ENCODE measurements around the gene EFHC1.

DNA sequence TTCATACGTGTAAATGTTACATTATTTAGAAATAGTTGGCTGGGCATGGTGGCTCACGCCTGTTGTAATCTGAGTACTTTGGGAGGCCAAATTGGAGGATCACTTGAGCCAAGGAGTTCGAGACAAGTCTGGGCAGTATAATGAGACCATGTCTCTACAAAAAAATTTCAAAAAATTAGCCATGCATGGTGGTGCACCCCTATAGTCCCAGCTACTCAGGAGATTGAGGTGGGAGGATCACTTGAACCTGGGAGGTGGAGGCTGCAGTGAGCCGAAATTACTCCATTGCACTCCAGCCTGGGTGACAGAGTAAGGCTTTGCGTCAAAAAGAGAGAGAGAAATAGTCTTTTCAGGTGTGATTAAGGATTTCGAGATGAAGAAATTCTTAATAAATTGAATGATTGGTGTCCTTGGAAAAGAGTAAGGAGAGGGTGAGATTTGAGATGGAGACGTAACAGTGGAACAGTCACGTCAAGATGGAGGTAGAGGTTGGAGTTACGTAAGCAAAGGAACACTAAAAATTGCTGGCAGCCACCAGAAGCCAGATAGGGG lies 17.3 kb downstream of the CD2AP start:
- PRO-cap, 2 experiments, result no peak in any of the 2 experiments

DNA sequence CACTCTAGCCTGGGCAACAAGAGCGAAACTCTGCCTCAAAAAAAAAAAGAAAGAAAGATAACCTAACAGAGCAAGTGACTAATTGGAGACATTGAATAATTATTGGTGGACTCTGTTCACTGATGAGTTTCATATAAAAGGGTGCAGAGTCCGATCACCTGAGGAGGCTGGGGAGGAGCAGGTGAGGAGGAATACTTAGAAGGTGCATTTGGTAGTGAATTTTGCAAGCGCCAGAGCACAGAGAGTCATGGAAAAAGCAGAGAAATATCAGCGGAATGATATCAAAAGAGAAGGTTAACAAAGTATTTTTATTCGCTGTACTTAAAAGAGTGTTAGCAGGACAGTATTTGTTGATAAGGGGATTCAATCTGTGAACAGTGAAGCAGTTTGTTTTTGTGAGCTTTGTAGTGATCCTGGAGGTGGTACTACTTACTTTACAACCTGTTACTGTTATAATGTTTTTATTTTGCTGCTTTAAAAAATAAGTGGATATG lies 44.4 kb downstream of the CD2AP start:
- PRO-cap, 2 experiments, result no peak in any of the 2 experiments

GRCh38 chr6:47592489-47593307 lies 105.7 kb upstream of the ADGRF4 start:
- PRO-cap, 2 experiments, result no peak in any of the 2 experiments

DNA sequence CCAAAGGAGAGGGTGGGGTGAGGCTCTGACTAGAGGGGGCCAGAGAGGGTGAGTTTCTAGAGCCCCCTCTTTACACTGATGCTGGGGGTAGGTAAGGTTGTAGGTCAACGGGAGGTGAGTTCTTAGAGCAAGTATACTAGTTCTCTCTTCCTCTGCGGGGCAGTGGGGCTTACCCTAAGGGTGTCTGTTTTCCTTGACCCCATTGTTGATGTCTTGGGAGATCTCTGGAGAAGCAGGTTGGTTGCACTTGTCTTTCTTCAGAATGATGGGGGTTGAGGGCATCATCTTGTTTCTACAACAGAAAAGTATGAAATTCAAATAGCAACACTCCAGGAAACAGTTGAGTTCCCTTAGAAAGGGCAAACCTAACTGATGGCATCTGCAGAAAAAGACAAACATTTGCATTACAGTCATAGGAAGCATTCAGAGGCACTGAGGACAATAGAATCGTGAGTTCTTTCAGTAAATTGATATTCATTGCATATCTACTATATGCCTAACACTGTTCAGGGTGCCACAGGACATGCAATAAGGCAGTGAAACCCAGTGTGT lies 41.3 kb upstream of the OPN5 start:
- PRO-cap, 2 experiments, result no peak in any of the 2 experiments

DNA sequence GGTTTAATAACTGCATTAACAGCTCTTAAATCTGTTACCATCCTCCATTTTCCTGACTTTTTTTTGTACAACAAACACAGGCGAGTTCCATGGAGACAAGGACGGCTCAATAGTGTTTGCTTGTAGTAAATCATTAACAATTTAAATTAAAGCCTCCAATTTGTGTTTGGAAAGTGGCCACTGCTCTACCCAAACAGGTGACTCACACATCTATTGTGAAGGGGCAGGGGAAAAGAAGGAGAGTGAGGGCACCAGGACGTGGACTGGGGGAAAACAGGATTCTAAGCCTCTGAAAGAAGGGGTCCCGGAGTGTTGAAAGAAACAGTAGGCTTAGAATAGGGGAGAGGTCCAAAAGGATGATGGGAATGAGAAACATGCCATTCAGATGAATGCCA lies 6.9 kb downstream of the GLYATL3 start:
- PRO-cap, 2 experiments, result no peak in any of the 2 experiments

DNA sequence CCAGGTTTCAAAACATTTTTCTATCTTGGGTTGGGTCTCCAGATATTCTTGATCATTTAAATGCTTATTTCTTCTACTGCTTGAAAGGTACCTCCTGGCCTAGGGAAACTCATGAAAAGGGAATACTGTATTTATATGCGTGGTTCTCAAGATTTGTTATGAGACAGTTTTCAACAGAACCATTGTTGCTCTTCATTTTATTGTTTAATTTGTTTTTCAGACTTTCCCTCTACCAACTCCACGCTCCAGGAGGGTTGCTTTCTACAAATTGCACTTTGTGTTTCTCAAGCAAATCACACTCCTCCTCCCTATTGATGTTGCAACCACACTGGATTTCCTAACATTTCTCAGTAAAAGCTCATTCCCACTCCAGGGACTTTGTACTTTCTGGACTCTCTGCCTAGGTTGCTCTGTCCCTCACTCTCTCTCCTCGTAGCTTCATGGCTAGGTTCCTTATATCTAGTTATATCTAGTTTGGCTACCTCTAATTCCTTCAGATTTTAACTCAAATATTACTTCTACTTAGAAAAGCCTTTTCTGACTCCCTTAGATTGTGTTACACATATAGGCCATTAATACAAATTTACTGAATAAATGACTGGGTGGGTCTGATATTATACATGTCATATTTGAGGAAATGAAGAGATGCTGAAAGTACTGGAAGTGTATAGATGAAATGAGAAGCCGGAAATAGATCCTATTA lies 20.3 kb downstream of the PGK2 start:
- PRO-cap, 2 experiments, result no peak in any of the 2 experiments

GRCh38 chr6:50417302-50417559 lies 296.1 kb upstream of the TFAP2D start:
- PRO-cap, 2 experiments, result no peak in any of the 2 experiments

- PRO-cap, 2 experiments, result no peak in any of the 2 experiments
These were observed 206.9 kb downstream of the TFAP2B start for GRCh38 chr6:51025584-51025999.

DNA sequence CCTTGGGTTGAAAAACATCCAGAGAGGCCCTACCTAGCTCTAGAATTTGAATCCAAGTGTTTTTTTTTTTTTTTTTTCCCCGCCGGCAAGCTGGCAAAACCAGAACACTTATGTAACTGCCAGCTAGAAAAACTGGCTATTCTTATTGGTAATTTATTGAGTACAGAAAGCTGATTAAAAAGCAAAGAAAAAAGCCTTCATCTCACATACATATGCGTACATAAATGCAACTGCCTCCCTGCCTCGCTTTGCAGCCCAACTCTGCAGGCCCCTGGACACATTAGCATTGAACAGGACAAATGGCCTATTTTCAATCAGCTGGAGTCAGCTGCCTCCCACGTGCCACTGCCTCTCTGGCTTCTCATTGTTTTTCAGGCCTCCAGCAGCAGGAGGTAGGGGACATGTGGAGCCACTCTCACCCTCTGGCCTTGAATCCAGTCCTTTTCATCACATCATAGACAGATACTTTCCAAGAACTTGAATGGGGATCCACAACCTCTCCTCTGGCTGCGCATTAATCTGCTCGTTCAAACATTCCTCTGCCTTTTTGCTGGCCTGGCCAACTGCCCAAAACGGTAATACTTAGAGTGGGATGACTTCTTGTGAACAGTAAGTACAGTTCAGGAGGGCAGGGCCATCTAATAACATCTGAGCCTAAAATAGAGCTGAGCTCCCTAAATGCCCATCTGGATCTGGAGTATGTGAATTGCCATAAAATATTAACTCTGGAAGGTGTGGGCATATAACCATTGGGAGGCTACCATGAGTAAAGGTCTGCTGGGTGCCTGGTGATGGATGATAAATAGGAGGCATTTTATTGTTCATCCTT lies 592.4 kb downstream of the PKHD1 start:
- PRO-cap, 2 experiments, result no peak in any of the 2 experiments

DNA sequence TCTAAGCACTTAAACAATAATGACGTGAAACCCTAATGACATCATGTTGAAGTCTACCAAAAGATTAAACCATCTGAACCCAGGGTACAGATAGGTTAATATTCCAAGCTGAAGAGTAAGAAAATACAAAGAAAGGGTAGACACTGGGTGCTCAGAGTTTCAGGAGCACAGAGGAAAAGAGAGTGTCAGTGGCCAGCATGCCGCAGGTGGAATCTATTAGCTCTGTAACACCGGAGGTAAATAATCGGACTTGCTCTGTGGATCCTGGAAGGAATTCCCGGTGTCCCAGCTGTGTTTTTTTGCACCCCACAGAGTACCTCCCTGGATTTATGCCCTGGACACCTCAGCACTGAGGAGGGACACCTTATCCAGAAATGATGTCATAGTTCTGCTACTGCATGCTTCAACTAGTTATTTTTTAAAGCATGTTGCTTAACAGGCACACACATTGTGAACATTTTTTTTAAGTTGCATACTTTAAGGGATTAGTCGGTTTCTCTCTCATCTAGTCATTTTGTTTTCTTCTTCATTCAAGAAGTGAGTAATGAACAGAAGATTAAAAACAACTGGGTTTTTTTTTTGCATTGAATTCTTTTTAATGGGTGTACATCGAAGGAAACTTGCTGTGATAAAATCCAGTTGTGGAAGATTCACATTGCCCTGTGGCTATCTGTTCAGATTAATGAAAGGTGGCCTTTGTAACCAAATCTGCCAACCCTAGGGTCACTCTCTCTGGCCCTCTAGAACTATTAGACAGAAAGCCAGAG lies 573.0 kb downstream of the PKHD1 start:
- PRO-cap, 2 experiments, result no peak in any of the 2 experiments

GRCh38 chr6:51704895-51705289 lies 382.5 kb downstream of the PKHD1 start:
- PRO-cap, 2 experiments, result no peak in any of the 2 experiments

- PRO-cap, 2 experiments, result peak in 1 of 2 experiments; most common minus-strand start chr6:52285827 (in 1)
These were observed 1.1 kb upstream of the MCM3 start for GRCh38 chr6:52285726-52285925.

GRCh38 chr6:52325649-52326839 lies 35.9 kb upstream of the PAQR8 start:
- PRO-cap, 2 experiments, result no peak in any of the 2 experiments

DNA sequence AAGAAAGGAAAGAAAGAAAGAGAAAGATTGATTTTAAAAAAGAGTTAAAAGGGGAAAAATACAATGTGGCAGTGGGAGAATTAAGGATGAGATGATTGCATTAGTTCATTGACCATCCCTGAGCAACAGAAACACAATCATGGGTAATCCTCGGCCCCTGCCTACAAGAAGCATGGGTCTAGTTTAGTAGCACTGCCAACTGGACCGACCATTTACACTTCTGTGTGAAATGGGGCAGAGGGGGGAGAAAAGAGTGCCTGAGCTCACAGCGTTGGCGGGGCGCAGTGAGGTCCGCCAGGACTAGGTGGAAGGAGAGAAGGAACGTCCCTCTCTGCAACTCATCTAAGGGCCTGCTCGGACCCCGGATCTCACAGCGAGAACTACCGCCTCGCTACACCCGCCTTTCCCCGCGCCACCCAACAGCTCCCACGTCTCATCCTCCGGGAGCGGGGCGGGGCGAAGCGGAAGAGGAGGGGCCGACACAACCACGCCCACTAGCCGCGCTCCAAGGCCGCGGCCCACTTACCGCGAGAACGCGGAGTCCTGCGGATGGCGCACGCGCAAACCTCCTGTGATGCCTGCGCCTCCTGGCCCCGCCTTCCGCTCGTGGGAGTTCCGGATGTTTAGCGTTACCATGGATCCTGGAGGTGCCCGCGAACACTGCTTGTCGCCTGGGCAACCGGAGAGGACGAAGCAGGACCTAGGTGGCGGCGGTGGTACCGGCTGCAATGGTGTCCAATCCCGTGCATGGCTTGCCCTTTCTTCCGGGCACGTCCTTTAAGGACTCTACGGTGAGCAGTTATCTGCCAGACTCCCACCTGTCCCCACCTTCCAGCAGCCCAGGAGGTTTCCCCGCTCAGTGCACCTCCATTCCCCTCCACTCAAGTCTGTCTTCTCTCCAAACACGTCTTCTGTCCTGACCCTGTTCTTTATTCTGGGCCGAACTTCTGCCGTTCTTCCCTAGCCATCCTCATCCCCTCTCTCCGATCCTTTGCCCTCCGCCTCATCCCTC lies at the start of gene EFHC1:
EFHC1 (plus strand) TSS at position 660 of the 1,012 bp plus-strand sequence.
- PRO-cap, 2 experiments, result peak in 2 of 2 experiments; most common plus-strand start position 798 of the sequence (in 2); most common minus-strand start position 421 of the sequence (in 2)

GRCh38 chr6:52993389-52993882 lies 1.6 kb downstream of the GSTA4 start:
- PRO-cap, 2 experiments, result no peak in any of the 2 experiments

DNA sequence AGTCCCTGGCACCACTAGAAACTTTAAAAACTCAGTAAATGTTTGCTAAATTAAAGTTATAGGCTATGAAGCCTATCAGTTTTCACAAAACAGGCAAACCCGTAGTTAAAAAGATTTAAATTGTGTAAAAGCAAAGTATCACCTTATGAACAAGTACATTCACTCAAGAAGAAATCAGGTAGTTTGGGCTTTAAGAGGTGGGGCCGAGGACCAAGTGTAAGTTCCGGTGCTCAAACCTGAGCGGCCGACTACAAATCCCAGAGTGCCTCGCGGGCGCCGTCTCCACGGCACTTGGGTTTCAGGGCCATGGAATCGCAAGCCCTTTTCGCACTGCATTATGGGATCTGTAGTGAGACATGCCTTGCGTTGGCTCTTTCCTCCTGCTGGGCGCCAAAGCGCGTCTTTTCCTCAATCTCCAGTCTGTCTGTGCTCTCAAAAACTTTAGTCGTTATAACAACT lies 590 bp upstream of the FBXO9 start:
- PRO-cap, 2 experiments, result peak in 1 of 2 experiments; most common plus-strand start position 369 of the sequence (in 1)

- PRO-cap, 2 experiments, result peak in 1 of 2 experiments; most common minus-strand start chr6:53065143 (in 1)
These were observed 277 bp upstream of the FBXO9 start for GRCh38 chr6:53065044-53065209.

GRCh38 chr6:53287756-53288280 lies 60.9 kb downstream of the ELOVL5 start:
- PRO-cap, 2 experiments, result no peak in any of the 2 experiments

DNA sequence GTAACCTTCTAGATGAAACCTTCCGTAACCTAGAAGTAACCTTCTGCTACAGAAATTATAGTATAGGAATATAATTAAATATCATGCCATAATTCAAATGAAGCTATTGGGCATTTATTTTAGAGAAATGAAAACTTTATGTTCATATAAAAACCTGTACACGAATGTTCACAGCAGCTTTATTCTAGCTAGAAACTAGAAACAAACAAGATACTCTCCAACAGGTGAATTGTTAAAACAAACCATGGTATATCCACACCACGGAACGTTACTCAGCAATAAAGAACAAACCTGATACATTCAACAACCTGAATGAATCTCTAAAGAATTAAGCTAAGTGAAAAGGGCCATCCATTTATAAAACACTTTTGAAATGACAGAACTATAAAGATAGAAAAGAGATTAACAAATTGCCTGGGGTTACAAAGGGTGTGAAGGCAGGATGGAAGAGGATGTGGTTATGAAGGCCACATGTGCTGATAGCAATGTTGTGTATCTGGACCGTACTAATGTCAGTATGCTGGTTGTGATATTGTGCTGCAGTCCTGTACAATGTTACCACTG lies 36.6 kb downstream of the ELOVL5 start:
- PRO-cap, 2 experiments, result peak in 2 of 2 experiments; most common plus-strand start position 515 of the sequence (in 2); most common minus-strand start position 267 of the sequence (in 1)

DNA sequence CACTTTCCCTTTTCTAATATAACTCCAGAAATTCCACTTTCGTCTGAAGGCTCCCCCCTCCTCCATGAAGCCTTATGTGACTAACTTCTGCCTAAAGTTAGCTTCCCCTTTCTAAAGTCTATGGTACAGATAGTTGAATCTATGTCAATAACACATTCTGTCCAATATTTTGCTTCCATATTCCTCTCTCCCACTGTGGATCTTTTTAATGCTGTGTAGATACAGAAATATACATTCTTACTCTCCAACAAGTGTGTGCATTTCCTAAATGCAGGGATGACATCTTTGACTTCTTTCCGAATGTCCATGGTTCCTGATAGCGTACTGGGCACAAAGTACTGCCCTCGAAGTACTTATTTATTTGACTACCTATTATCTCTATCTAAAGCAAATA lies 84.7 kb upstream of the ELOVL5 start:
- PRO-cap, 2 experiments, result no peak in any of the 2 experiments